ENCODE measurements around a stretch of chr10.

DNA sequence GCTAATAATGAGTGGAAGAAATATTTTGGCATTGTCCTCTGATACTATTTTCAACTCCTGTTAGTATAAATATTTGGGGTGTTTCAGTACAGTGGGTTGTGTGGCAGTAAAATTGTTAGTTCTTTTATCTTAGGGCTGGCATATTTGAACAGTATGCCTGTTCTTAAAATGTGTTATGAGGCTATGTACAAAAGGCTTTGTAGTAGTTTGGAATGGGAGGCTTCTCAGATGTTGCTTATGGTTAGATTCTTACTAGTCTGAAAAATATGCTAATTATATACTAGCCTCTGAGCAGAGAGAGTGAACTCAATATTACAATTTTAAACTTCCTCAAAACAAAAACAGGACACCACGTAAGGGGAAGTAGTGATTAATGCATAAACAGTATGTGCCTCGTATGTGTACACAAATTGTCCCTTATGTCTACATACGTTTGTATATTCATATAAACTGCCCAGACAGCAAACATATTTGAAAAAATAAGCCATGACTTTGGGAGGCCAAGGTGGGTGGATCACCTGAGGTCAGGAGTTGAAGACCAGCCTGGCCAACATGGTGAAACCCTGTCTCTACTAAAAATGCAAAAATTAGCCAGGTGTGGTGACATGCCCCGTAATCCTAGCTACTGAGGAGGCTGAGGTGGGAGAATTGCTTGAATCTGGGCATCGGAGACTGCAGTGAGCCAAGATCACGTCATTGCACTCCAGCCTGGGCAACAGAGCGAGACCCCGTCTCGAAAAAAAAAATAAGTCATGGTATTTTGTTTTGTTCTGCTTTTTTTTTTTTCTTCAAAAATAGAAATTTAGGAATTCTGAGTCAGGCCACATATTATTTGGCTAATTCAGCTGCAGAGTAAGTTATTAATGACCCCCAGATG, 115.5 kb downstream of the ARID5B start:
- PRO-cap, result no peak

DNA sequence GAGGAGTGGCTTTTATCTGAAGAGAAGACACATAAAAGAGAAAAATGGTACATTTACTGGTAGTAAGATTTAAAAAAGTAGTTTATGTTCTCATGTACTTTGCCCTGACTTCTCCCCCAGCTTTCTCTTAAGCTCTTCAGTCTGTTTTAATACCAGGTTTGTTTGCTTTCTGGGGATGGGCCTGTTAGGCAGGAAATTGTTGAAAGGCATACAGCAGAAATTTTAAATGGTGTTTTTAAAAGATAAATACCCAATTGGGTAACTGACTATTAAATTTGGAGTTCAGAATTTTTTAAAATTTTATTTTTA, 136.4 kb downstream of the ARID5B start:
- PRO-cap, result no peak

DNA sequence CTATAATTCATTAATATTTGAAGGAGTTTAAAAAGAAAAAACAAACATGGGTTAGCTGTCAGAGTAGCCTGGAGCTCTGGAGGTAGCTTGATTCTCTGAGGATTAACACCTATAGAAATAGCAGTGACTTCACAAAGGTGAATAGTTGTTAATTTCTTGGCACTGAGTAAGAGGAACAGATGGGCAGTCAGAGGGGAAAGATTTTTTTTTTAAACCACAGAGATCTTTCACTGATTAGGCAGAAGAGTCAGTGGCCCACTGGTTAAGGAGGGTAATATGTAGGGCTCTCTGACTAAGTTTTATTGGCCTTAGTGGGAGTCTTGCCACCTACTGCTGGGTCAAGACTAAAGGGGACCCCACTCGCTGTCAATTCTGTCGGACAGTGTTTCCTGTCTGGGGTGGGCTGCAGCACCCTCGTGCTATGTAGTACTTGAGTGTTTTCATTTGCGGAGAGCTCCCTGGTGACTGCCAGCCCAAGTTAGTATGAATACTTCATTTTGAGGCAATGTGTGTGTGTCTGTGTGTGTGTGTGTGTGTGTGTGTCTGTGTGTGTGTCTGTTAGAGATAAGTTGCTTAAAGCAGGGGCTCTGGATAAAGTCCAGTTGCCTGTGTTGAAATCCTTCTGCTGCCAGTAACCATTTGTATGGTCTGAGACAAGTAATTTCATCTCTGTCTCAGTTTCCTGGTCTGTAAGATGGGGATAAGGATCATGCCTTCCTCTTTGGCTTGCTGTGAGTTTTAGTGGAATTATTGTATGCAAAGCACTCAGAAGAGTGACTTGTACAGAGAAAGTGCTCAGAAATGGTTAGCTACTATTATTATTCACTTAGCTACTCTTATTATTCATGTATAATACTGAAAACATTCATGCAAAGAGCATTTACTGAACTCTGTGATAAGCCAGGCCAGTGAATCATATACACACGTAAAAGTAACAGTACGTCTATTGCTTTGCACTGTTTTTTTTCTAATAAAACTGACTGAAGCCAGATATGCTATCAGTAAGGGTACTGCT, 145.3 kb downstream of the ARID5B start:
- PRO-cap, result no peak

- PRO-cap, result no peak
Measured at GRCh38 chr10:62052765-62053728, 151.5 kb downstream of the ARID5B start.

DNA sequence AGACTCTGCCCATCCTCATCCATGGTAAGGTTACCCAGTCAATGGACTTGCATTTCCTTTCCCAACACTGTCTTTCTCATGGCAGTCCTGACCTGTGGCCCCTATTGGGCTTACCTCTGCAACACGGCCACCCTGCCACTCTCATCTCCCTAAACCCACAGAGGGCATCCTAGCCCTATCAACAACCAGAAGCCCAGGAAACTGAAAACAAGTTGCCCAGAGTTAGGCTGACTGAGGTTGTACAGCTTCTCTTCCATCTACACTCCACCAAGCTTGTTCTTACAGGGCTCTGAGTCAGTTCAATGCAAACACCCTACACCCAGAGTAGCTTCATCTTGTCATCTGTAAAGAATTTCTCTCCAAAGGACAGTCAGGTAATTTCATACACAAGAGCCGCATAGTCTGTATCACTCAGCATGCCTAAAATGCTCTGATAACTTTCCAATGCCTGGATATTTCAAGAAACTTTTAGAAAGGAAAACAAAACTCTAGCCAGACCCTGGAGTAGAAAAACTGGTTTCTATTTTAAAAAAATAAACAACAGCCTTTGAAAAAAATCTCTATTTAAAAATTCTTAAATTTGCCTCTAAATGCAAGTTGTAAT, 175.4 kb downstream of the ARID5B start:
- PRO-cap, result no peak

DNA sequence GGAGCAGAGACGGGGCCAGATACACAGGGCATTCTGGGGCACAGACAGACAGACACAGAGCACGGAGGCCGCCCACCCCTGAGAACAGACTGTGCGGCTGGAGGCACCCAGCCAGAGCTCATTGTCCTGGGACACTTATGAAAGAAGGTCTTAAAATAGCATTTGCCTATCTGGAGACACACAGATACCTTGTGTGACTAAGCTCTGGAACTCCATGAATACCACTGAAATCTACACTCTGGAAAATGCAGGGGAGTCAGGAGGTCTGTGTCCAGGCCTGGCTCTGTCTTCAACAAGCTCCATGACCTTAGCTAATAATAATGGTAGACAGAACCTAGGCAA, 41.3 kb upstream of the ADO start:
- PRO-cap, result no peak

- PRO-cap, result no peak
Measured at GRCh38 chr10:62813323-62814141, 2.6 kb downstream of the EGR2 start.

DNA sequence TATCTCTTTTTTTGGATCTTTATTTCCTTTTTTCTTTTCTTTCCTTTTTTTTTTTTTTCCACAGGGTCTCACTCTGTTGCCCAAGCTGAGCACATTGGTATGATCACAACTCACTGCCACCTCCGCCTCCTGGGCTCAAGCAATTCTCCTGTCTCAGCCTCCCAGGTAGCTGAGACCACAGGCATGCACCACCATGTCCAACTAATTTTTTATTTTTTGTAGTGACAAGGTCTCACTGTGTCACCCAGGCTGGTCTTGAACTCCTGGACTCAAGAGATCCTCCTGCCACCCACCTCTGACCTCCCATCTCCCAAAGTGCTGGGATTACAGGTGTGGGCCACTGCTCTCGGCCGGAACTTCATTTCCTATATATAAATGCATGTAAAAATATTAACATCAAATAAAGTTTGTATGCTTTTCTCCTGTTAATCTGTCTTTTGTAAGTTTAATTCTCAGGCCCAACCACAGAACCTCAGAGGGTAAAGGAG, 86.0 kb upstream of the EGR2 start:
- PRO-cap, result no peak

DNA sequence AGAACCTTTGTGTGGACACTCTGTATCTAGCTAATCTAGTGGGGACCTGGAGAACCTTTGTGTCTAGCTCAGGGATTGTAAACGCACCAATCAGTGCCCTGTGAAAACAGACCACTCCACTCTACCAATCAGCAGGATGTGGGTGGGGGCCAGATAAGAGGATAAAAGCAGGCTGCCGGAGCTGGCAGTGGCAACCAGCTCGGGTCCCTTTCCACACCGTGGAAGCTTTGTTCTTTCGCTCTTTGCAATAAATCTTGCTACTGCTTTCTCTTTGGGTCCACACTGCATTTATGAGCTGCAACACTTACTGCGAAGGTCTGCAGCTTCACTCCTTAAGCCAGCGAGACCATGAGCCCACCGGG, 98.8 kb upstream of the NRBF2 start:
- PRO-cap, result no peak

DNA sequence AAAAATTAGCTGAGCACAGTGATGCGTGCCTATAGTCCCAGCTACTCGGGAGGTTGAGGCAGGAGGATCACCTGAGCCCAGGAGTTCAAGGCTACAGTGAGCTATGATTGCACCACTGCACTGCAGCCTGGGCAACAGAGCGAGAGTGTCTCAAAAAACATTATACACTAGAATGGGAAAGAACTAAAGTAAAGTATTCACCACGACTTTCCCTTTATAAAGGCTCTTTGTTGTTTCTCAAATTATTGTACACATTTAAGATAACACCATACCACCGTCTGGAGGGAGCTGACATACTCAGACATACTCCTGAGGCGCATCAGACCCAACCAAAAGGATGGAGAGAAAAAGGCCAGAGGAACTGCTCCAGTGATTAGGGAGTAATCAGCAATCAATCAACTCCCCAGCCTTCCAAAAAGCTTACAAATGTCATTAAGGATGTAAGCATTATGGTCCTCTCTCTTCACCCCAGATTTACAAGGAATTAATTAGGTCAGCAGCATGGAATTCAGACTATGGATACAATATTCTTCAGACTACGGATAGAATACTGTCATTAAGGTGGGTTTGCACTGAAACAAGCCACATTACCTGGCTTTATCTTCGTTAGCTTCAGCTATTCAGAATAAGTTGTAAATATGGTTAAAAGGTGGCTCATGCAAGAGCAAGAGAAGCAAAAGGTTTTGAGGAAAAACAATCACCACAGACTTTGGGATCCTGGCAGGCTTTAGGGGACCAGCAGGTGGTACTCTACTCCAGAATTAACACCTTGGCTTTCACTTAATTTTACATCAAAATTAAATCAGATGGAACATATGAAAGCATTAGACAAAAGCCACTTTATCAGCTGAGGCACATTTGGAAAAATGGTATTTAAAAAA, 32.9 kb downstream of the NRBF2 start:
- PRO-cap, result no peak

GRCh38 chr10:63200071-63200788, 67.1 kb downstream of the NRBF2 start:
- PRO-cap, result no peak

DNA sequence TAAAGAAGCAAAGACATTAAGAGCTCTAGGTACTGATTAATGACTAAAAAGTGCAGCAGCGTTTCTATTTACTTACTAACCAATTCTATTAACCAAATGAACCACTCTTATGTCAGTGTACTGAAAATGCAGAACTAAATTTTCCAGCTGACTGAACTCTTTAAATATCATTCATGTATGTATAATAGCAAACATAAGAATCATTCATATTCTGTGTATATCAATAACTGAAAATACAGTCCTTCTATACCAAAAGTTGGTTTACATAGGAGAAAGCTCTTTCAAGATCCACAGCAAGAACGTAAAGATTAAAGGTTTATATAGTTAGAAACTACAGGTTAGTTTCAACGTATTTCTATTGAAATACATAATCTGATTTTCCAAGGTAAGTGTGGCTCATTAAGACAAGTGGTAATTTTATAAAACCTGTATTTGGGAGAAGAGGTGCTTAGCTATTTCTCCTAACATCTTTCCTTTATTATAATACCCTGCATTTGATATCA, 67.7 kb downstream of the NRBF2 start:
- PRO-cap, result no peak

DNA sequence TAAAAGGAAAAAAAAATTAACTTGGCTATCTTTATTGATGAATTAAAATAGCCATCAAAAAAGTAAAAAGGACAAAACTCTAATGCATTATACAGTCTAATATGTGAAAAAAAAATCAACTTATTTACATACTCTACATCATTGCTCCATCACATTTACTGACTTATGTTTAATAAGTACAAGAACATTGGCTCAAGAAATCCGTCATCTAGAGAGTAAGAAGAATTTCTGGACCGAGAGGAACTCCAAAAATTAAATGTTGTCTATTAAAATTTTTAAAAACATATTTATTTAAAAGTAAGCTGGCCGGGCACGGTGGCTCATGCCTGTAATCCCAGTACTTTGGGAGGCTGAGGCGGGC, 68.2 kb downstream of the NRBF2 start:
- PRO-cap, result no peak

- PRO-cap, result no peak
Measured at GRCh38 chr10:63437398-63438197, 28.2 kb downstream of the JMJD1C start.

DNA sequence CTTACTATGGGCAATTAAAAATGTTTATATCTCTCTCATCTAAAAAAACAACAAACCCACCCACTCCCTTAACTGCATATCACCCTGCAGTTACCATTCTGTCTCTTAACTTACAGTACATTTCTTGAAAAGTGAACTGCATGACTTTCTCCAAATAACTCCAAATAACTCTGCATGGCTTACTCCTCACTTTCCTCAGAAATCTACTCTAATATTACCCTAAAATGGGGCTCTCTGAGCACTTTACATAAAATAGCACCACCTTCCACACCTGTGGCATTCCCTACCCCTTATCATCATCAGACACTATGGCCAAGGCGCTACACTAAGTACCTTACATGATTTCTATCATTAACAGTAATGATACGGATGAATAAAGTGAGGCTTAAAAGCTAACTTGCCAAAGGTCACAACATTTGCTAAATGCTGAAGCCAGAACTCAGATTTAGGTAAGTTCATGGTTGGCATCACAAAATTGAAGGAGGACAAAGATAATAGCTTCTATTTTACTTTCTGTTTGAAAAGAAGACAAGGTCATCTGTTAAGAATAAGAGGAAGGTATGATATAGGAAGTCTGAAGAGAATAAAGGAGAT, 20.9 kb upstream of the JMJD1C start:
- PRO-cap, result no peak

DNA sequence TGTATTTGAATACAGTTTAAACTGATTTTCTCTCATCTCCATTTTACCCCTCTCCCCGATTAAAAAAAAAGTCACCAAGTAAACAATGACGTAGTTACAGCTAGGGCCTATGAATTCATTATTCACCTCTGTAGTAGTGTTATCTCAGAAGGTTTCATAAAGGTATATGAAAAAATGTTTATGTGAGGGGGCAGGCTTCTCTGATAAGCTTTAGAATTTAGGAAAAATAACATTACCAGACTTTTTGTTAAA, 1.1 kb downstream of the REEP3 start:
- PRO-cap, result no peak

DNA sequence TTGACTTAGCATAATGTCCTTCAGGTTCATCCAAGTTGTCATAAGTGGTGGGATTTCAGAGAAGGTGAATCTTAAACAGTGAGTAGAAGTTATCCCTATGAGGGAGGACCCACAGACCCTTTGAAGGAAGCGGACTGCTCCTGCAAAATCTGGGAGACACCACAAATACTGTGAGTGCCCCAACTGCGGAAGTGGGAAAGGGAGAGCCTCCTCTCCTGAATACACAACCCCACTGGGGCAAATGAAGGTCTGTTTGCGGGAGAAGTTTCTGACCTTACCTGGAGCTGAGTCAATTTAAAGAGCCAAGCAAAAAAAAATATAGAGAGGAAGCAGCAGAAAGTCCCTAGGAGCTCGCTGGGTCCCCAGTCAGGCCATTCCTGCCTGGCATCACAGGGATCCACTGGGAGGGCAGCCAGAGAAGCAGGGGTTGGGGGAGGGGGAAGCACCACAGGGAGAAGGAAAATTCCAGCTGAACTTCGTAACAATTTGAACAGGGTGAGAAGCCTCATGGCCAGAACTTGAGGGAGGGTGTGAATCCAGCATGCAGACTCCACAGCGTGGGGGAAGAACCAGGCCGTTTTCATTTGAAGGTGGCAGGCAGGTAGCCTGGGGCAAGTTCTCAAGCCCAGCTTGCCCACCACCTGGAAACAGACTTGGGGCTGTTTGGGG, 298.7 kb downstream of the LRRTM3 start:
- PRO-cap, result no peak

- PRO-cap, result no peak
Measured at GRCh38 chr10:67828711-67829327, 9.2 kb downstream of the DNAJC12 start.

DNA sequence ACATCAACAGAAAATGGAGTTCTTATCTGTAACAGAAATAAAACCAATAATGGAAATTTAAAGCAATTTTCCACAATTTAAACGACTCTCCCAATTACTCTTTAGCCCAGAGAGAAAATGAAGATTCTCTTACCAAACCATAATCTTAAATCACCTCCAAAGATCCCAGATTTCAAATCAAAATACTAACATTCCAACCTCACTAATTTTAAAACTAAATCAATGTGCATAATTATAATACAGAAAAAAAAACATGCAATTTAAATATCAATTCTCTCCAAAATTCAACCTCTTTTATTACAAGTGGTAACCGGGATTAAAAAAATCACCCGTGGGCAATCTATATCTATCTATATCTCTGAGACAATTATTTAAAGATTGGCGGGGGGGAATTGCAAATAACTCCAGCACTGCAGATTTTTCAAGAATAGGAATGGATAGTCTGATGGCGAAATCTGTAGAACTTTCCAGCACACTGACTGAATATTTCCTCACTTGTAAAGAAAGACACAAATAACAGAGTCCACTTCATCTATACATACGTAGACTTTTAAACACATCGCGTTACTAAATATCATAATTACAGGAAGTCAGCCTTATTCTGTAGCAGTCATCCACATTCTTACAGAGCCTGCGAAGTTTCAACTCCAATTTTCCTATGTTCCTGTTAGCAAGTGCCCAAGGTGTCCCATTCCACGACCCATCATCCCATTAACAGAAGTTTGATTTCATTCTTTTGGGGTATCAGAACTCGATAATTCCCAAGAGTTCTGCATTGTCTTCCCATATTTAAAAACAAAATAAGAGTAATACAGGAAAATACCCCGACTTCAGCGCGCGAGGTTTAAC, 1.2 kb downstream of the HERC4 start:
- PRO-cap, result no peak

GRCh38 chr10:68097069-68097573, 12.2 kb upstream of the MYPN start:
- PRO-cap, result no peak

Data from tibial artery (tissue), 1 donor.